ENCODE data around the gene CLDND1.

DNA sequence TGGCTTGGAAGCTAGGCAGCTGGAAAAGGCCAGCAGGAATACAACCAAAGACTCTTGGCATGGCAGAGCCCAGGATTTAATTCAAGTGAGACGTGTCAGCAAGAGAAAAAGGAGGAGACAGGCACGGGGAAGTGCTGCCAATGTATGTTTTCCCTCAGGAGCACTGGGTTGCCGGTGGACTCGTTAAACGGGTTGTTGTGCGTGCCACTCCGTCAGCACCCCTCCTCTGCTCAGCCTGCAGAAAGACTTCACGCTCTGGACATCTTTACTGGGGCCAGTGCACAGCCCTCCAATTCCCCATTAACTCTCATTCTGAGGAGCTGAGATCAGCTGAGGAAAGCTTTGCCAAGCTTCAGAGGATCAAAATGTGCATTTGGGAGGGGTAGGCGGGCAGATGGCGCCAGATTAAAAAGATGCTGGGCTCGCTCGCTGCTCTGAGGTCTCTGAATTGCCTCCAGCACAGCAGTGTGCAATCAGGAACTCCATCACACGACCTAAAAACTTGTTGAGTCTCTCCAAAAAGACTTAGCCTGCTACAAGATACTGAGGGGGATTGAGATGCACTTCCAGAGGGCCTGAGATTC lies 103.6 kb downstream of the PDZRN3 start:
- PRO-cap = bidirectional peak, plus-strand start at position 310 of the sequence, minus-strand start at position 237 of the sequence

DNA sequence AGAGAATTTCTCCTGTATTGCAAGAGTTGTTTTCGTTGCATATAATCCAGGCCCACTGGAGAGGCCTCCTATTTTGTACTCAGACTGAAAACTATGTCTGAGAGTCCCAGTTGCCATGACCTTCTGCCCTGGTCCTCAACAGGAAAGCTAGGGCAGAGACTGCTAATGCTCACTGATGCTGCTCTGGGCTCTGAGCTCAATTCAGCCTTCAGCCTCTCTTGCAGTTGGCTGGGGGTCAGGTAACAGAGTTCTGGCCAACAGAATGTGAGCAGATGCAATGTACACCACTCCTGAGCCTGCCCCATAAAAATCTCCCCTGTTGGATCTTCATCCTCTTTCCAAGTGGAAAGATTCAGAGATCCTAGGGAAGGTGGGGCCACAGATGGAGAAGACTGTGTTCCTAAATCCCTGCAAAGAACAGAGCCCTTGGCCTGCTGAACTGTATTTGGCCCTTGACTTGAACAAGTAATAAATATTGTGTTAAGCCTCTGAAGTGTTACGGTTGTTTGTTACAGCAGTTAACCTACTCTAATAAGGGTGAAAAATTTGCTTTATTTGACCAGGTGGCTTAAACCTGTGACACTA lies 87.8 kb downstream of the PDZRN3 start:
- PRO-cap = no peak

- PRO-cap = no peak
These were observed 95.2 kb upstream of the PDZRN3 start for GRCh38 chr3:73719893-73720292.

DNA sequence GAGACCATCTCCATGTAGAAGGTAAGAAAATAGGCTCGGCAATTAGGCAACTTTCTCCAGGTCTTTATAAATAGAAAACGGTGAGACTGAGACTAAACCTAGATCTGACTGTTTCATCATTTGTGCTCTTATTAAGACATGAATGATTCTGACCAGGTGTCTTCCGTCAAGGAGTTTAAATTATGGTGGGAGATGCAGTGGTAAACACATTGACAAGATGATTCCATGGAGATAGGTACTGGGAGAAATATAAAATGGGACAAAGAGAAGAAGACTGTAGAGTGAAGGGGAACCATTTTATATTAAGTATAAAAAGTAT lies 155.1 kb upstream of the PDZRN3 start:
- PRO-cap = no peak

GRCh38 chr3:74352146-74352596 lies 262.3 kb downstream of the CNTN3 start:
- PRO-cap = no peak

DNA sequence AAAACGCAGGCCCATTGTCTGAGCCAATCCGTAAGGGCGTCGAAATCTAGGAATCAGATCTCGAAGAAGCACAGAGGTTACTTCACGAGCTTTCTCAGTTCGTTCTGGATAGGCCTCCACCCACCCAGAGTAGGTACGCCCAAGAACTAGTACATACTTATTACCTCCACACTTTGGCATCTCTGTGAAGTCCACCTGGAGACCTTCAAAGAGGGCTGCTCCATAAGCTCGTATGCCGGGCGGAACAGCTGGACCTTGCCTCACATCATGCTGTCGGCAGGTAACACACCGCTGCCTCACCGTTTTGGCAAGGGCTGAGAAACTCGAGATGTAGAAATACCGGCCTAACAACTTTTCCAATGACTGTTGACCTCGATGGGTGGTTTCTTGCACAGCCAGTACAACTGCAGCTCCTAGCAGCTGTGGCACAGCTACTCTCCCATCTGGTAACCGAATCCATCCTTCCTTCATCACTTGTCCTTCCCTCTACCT lies 302.1 kb upstream of the FRG2C start:
- PRO-cap = no peak

GRCh38 chr3:75906541-75907189 lies 121.3 kb upstream of the ZNF717 start:
- PRO-cap = unidirectional peak, plus-strand start at chr3:75906761

GRCh38 chr3:81057359-81057558 lies 704.2 kb downstream of the GBE1 start:
- PRO-cap = no peak

DNA sequence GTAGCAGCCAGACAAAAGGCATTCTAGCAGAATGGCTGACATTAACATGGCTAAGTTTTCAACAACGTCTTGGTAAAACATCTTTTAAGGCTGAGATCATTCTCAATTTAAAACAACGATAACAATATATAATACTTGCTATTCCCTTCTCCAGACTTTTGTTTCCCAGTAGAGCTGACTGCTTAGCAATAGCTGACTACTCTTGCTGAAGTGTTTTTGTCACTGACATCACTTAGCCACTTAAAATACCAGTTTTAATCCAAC lies 28.6 kb upstream of the GBE1 start:
- PRO-cap = no peak

DNA sequence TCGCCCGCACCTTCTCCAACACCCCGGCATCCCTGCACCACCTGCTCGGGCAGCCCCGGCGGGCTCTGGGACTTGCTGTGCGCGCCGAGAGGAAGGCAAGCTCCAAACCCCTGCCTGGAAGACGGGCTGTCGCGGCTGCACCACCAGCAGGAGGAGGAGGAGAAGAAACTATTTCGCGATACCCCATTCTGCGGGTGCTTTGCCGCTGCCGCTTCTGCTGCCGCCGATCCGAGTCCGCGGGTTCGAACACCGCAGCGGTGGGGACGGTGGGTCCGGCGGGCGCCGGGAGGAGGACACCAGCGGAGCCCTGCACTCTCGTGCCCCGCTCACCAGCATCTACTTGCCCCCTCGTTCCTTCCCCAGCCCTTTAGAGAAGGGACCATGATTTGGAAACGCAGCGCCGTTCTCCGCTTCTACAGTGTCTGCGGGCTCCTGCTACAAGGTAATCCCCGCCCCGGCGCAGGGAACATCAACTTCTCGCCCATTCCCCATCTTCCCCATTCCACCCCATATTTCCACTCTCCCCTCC lies 502 bp downstream of the CADM2 start:
- PRO-cap = no peak

DNA sequence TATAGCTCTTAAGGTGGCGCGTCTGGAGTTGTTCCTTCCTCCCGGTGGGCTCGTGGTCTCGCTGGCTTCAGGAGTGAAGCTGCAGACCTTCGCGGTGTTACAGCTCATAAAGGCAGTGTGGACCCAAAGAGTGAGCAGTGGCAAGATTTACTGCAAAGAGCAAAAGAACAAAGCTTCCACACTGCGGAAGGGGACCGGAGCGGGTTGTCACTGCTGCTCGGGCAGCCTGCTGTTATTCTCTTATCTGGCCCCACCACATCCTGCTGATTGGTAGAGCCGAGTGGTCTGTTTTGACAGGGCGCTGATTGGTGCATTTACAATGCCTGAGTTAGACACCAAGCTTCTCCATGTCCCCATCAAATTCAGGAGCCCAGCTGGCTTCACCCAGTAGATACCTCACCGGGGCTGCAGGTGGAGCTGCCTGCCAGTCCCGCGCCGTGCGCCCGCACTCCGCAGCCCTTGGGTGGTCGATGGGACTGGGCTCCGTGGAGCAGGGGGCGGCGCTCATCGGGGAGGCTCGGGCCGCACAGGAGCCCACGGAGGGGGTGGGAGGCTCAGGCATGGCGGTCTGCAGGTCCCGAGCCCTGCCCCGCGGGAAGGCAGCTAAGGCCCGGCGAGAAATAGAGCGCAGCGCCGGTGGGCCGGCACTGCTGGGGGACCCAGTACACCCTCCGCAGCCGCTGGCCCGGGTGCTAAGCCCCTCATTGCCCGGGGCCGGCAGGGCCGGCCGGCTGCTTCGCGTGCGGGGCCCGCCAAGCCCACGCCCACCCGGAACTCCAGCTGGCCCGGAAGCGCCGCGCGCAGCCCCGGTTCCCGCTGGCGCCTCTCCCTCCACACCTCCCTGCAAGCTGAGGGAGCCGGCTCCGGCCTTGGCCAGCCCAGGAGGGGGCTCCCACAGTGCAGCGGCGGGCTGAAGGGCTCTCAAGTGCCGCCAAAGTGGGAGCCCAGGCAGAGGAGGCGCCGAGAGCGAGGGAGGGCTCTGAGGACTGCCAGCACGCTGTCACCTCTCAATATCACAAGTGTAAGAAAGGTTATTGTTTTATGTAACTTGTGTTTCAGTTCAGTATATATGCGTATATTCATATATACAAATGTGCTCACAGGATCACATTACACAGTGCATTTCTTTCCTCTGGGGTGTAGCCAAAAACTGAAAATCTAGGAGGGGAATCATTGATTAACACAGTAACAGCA lies 545.8 kb downstream of the CADM2 start:
- PRO-cap = no peak

- PRO-cap = no peak
These were observed 114.1 kb downstream of the VGLL3 start for GRCh38 chr3:86876787-86877227.

DNA sequence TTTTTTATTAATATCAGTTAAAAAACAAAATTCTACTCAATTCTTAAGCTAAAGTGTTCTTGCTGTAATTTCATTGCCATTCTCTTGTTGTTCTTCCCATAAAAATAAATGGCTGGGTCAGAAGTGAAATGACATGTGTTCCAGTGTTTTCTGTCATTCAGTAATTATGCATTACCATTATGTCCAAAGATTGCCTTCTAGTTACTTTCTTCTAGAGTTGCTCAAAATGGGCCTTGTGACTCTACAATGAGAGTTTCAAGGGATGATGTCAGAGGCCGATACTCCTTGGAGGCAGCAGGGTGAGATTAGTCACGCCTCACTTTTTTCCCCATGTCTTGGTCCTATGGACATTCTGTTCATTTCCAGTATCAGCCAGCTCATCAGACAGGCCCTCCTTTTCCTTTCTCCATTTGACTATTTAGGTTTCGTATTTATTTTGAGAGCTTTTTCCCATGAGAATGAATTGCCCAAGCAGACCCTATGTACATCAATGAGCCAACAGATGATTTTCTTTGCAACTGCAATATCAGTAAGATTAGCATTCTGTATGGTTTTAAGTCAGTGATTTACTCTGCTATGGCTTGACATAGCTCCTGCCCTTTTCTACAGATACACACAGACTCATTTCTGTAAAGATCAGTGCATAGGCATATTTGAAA lies 17.5 kb downstream of the VGLL3 start:
- PRO-cap = unidirectional peak, plus-strand start at position 359 of the sequence

DNA sequence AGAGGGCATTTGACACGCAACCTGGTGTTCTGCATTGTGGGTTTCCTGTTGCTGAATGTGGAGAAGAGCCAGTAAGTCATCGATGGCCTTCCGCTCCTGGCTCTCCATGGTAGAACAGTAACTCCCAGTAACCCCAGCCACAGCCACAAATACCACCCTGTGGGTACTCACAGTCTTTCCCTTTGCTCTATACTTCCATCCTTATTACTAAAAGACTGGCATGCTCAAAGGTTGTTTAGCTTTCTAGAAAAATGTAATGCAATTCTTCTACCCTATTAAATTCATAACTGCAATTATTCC lies 61.4 kb downstream of the CGGBP1 start:
- PRO-cap = no peak

GRCh38 chr3:89351498-89351830 lies 244.0 kb downstream of the EPHA3 start:
- PRO-cap = no peak

- PRO-cap = no peak
These were observed 891.0 kb upstream of the EPHA6 start for GRCh38 chr3:95923311-95923917.

GRCh38 chr3:96813610-96814346 lies 616 bp upstream of the EPHA6 start:
- PRO-cap = no peak

- PRO-cap = no peak
These were observed 19.0 kb upstream of the RIOX2 start for GRCh38 chr3:97991242-97991688.

GRCh38 chr3:98522499-98523356 lies at the start of gene CLDND1:
CLDND1 (minus strand) TSS chr3:98522902.
- PRO-cap = bidirectional peak, plus-strand start at chr3:98523137, minus-strand start at chr3:98522902

DNA sequence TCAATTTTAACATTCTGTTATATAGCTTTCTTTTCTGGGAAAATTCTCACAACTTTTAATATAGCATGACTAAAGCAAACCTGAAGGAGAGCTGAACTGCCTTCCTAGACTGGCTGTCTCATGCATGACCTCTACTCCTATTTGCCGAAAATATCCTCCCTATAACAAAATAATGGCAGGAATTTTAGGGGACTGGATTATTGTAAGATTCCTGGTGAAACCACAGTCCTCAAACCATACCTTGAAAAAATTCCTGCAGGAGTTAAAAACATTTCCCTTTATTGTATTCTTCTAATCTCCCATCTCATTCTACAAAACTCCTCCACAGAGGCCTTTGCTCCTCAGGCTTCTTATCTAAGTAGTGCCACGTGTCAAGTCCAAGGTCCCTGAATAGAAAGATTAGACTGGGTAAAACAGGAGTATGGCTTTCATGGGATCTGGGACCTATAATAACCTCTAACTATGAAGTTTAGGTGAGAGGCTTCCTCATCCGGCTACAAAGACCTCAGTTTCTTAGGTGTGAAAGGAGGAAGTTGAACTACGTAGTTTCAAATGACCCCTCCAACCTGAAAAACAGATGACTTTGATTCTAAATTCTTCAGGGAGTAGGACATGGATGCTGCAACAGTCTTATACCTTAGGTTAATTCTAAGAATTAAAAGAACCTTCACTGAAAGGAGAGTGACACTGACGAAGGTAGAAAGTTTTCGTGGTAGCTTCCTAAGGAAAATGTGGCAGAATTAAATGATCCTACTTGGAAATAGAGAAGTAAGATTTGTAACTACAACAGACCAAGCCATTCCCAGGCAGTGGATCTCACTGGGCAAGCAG lies 20.0 kb downstream of the GPR15 start:
- PRO-cap = no peak

Data from tibial artery (tissue), 1 donor.